Skeletal muscle tissue (tissue), 7 donors: ENCODE results near the gene ITGB3.

GRCh38 chr17:46107281-46108035 lies 85.8 kb downstream of the KANSL1 start:
- PRO-cap, 3 experiments, result no peak in any of the 3 experiments
- RAMPAGE, long total RNA, result no peak
- RRBS, 2 experiments, result no CpG with 5 or more reads among the region's 4 CpGs

DNA sequence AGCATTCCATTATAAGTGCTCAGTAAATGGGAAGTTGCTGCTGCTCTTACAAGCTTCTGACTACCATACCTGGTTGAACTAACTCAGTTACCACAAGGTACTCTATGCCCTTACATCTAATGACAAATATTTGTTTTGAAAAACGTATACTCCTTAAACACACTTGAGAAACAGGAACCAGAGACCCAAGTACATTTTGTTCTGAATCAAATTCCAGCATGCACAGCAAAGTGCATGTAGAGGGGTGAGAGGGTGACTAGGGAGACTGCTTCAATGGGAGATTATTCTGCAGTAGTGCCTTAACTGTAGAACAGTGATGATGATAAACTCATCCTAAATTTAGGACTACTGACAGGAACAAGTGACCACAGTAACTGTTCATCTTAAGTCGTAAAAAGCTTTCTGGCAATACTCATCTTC lies 83.5 kb downstream of the KANSL1 start:
- PRO-cap, 3 experiments, result no peak in any of the 3 experiments
- RAMPAGE, long total RNA, result no peak
- RRBS, 2 experiments, result no CpG with 5 or more reads among the region's 2 CpGs

DNA sequence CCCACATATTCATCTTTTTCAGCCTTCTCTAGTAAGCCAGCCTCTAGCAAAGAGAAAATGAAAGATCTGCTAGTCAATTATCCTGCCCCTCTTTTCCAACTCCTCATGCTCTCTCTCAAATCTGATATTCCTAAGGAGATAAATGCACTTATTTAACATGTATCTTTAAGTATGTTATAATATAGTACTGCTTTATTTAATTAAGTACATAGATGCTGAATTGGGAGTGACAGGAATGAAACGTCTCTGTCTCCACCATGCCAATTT lies 23.7 kb downstream of the KANSL1 start:
- PRO-cap, 3 experiments, result no peak in any of the 3 experiments
- RAMPAGE, long total RNA, result no peak
- RRBS, 2 experiments, result no CpG with 5 or more reads among the region's 1 CpG

DNA sequence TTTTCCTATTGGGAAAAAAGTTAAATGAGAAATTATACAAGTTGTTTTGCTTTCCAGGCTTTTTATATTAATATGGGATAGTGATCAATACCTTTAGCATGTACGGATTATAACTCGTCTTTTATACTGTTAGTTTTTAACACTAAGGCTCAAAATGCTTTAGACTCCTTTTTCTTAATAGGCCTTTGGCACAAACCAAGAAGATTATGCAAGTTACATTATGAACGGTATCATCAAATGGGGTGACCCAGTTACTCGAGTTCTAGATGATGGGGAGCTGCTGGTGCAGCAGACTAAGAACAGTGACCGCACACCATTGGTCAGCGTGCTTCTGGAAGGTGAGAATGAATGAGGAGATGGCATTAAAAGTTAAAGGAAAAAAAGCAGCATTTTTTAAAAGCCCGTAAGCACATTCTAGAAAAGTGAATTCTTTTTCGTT lies 107.7 kb downstream of the WNT3 start:
- PRO-cap, 3 experiments, result no peak in any of the 3 experiments
- RAMPAGE, long total RNA, result no peak
- RRBS, 2 experiments, result no CpG with 5 or more reads among the region's 8 CpGs

GRCh38 chr17:46925461-46926003 lies 2.6 kb downstream of the GOSR2 start:
- PRO-cap, 3 experiments, result no peak in any of the 3 experiments
- RAMPAGE, long total RNA, result no peak
- RRBS, 2 experiments, result no CpG with 5 or more reads among the region's 3 CpGs

- PRO-cap, 3 experiments, result no peak in any of the 3 experiments
- RAMPAGE, long total RNA, result no peak
- RRBS, 2 experiments, result no CpG with 5 or more reads among the region's 2 CpGs
These were observed 20.1 kb downstream of the GOSR2 start for GRCh38 chr17:46943201-46943404.

DNA sequence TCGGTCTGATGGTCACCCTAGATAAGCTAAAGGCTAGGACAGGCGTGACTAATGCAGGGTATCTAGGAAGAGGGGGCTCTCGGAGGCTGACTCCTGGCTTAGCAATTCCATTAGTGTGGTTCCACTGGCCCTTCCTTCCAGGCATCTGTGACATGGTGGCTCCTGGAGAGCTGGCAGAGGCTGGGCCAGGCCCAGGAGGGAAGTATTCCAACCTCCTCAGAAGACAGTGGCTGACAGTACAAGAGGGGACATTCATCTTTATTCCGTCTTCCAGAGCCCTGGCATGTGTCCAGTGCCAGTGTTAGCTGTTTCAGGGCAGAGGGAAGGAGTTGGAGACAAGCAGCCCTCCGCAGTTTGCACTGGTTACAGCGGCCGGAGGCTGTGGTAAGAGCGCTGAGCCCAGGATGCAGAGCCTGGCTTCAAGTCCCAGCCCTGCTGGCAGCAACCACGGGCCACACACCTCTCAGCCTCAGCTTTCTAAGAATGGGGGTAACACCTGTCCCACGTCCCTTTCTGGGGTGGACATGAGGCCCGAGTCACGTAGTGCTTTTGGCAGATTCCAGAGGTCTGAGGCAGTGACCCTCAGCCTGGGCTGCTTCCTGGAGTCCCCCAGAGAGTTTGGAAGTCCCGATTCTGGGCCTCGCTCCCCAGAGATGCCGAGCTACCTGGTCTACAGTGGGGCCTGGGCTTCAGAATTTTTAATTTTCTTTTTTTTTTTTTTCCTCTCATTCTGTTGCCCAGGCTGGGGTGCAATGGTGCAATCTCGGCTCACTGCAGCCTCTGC lies 21.1 kb downstream of the GOSR2 start:
- PRO-cap, 3 experiments, result no peak in any of the 3 experiments
- RAMPAGE, long total RNA, result no peak
- RRBS, 2 experiments, result no CpG with 5 or more reads among the region's 16 CpGs

DNA sequence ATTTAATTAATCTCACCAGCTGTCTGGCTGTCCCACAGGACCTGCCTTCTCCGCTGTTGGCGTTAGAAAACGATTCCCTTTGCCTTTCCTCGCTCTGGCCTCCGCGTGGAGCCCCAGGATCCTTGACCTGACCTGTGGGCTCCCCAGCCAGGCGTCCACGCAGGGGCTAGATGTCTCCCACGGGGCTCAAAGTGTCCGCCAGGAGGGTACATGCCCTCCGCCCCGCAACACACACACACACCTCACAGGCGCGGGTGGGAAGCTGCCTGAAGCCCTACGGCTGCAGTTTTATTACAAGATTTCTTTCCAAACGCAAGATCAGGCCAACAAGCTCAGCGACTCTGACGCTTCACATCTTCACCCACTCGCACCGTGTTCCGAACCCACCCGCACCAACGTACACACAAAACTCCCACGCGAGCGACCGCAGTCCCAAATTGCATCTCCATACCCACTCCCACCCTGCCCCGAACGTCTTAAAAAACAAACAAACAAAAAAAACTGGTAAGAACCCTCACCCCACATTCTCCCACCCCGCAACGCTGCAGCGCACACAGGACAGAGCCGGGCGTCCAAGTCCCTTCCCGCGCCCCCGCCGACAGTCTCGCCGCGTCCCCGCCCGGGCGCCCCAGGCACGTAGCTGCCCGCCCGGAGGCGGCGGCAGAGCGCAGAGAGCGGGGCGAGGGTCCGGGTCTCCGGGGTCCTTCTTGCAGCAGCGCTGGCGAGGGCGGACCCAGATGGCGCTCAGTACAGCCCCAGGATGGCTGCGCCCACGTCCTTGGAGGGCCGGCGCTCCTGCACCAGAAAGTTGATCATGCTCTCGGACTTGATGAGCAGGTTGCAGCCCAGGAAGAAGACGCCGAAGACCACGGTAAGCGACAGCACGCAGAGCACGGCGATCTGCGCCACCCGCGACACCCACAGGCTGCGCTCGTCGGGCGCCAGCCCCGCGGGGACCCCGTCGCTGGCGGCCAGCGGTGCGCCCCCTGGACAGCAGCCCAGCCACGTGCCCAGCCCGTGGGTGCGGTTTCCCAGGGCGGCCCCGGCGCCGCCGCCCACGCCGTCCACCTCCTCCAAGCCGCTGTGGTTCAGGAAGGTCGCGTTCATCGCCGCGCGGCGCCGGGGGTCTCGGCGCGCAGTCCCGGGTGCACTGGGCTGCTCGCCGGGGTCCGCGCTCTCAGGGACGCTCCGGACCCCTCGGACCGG lies 749 bp downstream of the RPRML start:
- PRO-cap, 3 experiments, result no peak in any of the 3 experiments
- RAMPAGE, long total RNA, result no peak
- RRBS, 2 experiments, result 3 to 4% methylated on average over 40 of the region's 115 CpGs

- PRO-cap, 3 experiments, result peak in 3 of 3 experiments; most common plus-strand start chr17:47189560 (in 2)
- RAMPAGE, long total RNA, result no peak
- RRBS, 2 experiments, result no CpG with 5 or more reads among the region's 25 CpGs
These were observed 297 bp upstream of the CDC27 start for GRCh38 chr17:47189390-47189794.

- PRO-cap, 3 experiments, result no peak in any of the 3 experiments
- RAMPAGE, long total RNA, result no peak
- RRBS, 2 experiments, result no CpG with 5 or more reads among the region's 5 CpGs
These were observed 14.3 kb downstream of the MYL4 start for GRCh38 chr17:47223521-47223860.

- PRO-cap, 3 experiments, result peak in 3 of 3 experiments; most common plus-strand start chr17:47253827 (in 3); most common minus-strand start chr17:47253892 (in 3)
- RAMPAGE, long total RNA, result no peak
- RRBS, 2 experiments, result 2 to 4% methylated on average over 65 to 67 of the region's 118 CpGs
These were observed at the start of gene ITGB3 for GRCh38 chr17:47253369-47254447. Gene ITGB3, plus strand, starts transcription at chr17:47253827.

- PRO-cap, 3 experiments, result no peak in any of the 3 experiments
- RAMPAGE, long total RNA, result no peak
- RRBS, 2 experiments, result no CpG with 5 or more reads among the region's 3 CpGs
These were observed 12.4 kb downstream of the ITGB3 start for GRCh38 chr17:47265770-47266755.

DNA sequence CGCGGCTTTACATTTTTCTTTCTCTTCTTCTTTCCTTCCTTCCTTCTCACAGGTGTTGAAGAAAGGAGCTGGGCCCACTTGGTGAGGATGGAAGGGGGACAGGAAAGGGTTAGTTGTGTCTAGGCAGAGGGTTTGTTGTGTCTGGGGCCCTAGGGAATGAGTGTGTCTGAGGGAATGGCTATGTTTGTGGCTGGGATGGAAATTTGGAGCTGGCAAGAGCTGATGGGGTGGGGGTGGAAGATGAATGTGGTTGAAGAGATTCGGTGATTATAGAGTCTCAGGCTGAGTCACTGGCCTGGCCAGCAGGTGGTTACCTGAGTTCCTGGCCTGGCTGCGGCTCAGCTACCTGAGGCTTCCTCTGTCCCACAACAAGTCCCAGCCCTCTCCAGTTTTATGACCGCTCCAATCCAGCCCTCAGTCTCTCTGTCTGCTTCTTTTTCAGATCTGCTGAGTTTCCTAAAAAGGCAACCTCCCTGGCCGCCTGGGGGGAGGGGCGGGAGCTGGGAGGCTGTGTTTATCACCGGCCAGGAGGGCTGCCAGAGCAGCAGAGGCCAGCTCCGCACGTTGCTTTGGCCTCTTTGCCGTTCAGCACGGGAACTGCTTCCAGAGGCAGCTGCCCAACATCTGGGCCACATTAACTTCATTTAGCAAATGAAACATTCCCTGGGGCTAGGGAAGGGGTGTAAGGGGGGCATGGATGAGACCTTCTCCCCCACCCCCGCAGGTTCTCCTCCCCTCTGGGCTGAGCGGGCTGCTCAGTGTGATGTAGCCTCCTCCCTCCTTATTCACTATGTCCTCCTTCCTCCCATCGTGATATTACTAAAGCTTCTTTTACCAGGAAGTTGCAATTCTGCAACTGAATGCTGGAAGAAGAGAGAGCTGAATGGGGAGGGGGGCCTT lies 21.8 kb downstream of the ITGB3 start:
- PRO-cap, 3 experiments, result peak in 1 of 3 experiments; most common plus-strand start position 517 of the sequence (in 1); most common minus-strand start position 425 of the sequence (in 1)
- RAMPAGE, long total RNA, result no peak
- RRBS, 2 experiments, result no CpG with 5 or more reads among the region's 15 CpGs

GRCh38 chr17:47278948-47279930 lies 25.6 kb downstream of the ITGB3 start:
- PRO-cap, 3 experiments, result peak in 2 of 3 experiments; most common plus-strand start chr17:47279567 (in 2); most common minus-strand start chr17:47279176 (in 1)
- RAMPAGE, long total RNA, result no peak
- RRBS, 2 experiments, result no CpG with 5 or more reads among the region's 10 CpGs

DNA sequence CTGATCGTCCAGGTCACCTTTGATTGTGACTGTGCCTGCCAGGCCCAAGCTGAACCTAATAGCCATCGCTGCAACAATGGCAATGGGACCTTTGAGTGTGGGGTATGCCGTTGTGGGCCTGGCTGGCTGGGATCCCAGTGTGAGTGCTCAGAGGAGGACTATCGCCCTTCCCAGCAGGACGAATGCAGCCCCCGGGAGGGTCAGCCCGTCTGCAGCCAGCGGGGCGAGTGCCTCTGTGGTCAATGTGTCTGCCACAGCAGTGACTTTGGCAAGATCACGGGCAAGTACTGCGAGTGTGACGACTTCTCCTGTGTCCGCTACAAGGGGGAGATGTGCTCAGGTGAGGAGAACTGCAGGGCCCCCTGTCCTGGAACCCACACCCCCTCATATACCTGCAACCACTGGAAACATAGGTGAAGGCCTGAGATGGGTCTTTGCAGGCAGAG lies 31.5 kb upstream of the EFCAB13 start:
- PRO-cap, 3 experiments, result no peak in any of the 3 experiments
- RAMPAGE, long total RNA, result no peak
- RRBS, 2 experiments, result no CpG with 5 or more reads among the region's 13 CpGs

GRCh38 chr17:47664750-47665900 lies 15.4 kb downstream of the KPNB1 start:
- PRO-cap, 3 experiments, result no peak in any of the 3 experiments
- RAMPAGE, long total RNA, result no peak
- RRBS, 2 experiments, result no CpG with 5 or more reads among the region's 10 CpGs

GRCh38 chr17:47672669-47673115 lies 21.3 kb upstream of the TBKBP1 start:
- PRO-cap, 3 experiments, result no peak in any of the 3 experiments
- RAMPAGE, long total RNA, result no peak
- RRBS, 2 experiments, result no CpG with 5 or more reads among the region's 3 CpGs

- PRO-cap, 3 experiments, result no peak in any of the 3 experiments
- RAMPAGE, long total RNA, result no peak
- RRBS, 2 experiments, result no CpG with 5 or more reads among the region's 4 CpGs
These were observed 13.4 kb downstream of the TBKBP1 start for GRCh38 chr17:47707111-47707931.

- PRO-cap, 3 experiments, result no peak in any of the 3 experiments
- RAMPAGE, long total RNA, result no peak
- RRBS, 2 experiments, result no CpG with 5 or more reads among the region's 7 CpGs
These were observed 4.6 kb upstream of the SP6 start for GRCh38 chr17:47855402-47856126.

DNA sequence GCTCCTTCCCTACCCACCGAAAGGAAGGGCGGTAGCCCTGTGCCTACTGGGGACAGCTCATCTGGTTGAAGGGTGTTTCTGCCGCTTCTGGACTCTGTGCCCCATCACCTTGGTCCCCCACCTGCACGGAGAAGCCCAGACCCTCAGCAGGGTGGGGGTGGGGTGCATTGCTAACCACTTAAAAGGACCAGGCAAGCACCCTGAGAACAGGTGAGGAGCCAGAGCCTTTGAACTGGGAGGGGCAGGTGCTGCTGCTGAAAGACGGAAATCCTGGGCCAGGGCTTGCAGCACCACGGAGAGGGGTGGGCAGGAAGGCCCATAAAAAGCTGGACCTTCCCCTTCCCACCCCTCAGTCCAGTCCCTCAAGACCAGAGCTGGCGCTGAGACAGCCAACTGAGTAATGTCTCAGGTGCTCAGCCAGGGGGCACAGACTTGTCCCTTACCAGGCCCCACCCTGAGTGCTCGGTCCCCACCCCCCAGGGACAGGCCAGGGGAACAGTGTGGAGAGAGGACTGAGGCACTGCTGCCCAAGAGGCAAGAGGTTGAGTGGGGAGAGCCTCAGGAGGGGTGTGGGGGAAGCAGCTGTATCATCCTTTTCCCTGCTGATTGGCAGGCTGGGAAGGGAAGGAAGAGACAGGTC lies 11.0 kb upstream of the SP2 start:
- PRO-cap, 3 experiments, result no peak in any of the 3 experiments
- RAMPAGE, long total RNA, result no peak
- RRBS, 2 experiments, result no CpG with 5 or more reads among the region's 8 CpGs